Pericardium fibroblast (primary cell): Measurements from ENCODE around the genes SH2B2 and RASA4.

- RAMPAGE, long total RNA = no peak
Observed at GRCh38 chr7:102061750-102062430, 224.8 kb upstream of the SH2B2 start.

DNA sequence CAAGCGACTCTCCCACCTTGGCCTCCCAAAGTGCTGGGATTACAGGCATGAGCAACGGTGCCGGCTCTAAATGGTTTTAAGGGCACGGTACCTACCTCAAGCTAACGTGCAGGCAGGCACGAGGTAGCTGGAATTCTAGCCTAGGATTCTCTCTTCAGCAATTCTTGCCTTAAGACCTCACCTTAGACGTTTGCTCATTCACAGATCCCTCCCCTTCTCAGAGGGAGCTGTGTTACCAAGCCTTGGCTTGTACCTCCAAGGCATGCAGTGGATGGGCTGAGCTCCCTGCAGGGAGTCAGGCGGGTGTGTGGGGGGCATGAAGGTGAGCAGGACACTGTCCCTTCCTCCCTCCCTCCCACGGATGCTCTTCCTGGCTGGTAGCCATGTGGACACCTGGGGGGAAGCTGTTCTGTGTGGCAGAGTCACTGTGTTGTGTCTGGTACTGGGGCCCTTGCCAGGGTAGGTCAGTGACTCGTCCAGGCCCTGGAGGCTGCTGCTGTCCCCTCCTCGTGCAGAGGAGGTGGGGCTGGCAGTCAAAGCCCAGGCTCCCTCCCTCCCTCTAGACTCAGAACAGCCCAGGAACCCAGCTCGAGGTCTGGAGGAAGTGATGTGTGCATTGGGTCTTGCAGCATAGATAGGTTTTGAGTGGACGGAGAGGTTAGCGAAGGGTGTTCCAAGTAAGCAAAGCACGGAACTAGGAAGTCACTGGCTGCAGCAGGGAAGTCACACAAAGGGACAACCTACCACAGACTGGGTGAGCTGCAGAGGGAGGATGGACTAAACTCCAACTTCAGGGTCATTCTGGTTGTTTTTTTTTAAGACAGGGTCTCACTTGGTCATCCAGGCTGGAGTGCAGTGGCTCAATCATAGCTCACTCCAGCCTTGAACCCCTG lies 222.1 kb upstream of the SH2B2 start:
- RAMPAGE, long total RNA = no peak

- RAMPAGE, long total RNA = no peak
Observed at GRCh38 chr7:102120669-102121271, 165.9 kb upstream of the SH2B2 start.

DNA sequence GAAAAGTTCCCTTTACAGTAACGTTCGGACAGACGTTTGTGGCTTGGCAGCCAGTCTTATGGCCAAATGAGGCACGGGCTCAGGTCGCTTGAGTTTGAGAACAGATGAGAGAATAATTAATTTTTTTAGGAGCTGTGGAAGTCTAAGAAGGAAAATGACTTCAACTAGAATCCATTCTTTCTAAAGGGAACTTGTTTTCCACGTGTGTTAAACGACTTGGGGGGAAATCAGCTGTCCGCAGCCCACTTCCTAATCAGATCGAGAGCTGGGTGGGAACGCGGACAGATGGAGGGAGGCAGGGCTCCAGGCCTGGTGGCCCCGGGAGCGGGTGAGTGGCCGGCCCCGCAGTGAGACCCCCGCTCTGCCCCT lies 91.6 kb upstream of the SH2B2 start:
- RAMPAGE, long total RNA = no peak

DNA sequence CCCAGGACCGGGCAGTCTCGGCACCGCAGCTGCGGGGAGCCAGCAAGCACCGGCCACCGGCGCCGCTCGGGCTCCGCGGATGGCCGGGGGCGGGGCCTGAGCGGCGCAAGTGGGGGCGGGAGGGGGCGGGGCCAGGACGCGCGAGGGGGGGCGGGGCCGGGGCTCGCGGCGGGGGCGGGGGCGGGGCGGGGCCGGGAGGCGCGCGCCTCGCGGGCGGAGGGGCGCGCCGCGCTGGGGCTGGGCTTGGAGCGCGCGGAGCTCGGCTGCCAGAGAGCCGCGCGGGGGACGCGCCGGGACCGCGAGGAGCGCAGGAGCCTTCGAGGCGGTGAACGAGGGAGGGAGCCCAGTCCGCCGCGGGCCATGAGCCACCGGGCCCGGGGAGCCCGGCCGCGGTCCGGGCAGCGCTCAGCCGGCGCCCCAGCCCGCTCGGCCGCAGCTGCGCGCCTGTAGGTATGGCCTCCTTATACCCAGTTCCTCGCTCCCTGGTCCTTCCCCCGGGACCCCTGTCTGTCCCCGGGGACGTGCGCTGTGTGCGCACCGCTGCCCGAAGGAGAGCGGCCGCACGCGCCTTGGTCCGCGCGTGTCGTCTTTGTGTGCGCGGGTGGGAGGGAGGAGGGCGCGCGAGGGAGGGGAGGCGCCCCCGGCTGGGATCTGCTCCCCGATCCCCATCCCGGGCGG lies at the start of gene SH2B2:
TSS of gene SH2B2 (plus strand) at position 224 of the 678 bp plus-strand sequence.
- RAMPAGE, long total RNA = no peak

- RAMPAGE, long total RNA = no peak
Observed at GRCh38 chr7:102427011-102427517, 6.3 kb upstream of the ORAI2 start.

GRCh38 chr7:102429526-102430269 lies 3.7 kb upstream of the ORAI2 start:
- RAMPAGE, long total RNA = no peak

DNA sequence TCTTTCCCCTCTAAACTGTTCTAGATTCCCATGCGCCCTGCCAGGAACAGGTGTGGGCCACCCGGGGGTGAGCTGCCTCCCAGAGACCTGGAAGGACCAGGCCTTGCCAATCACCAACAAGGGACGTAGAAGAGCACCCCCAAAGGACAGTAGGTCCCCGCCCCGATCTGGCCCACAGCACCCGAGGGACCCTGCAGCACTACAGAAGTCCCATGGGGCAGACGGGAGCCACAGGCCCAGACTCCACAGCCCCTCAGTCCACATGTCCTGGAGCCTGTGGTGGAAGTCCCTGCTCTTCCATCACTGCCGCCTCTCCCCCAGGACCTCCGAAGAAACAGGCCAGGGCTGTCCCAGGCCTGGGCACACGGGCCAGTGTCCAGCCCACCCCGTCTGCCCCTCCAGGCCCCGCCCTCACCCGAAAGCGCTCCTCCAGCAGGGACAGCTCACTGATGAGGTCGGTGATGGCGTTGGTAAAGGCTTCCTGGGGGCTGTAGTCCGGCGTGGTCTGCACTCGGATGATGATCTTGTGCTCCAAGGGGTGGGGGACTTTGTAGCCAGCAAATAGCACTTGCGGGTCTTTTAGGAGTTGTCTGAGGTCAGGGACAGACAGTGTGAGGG lies 4.7 kb downstream of the POLR2J start:
- RAMPAGE, long total RNA = no peak

DNA sequence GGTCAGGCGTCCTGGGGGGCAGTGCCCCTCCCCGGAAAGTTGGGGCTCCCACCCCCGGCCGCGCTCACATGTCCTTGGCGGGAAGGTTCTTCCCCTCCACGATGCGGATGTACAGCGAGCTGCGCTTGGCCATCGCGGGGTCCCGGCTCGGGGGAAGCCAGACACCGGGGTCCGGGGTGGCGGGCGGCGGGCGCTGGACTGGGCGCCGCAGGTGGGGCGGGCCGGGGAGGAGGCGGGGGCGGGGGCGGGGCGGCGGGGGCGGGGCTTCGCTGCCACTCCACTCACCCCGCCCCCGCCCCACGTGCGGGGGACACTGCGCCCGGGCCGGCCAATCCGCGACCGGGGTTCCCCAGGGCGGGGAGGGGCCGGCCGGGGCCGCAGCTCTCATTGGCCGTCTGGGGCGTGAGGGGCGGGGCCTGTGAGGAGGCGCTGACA lies at the start of gene RASA4:
TSS of gene RASA4 (minus strand) at position 200 of the 435 bp plus-strand sequence.
- RAMPAGE, long total RNA = no peak

- RAMPAGE, long total RNA = no peak
Observed at GRCh38 chr7:102913457-102913940, 699 bp downstream of the LRRC17 start.

GRCh38 chr7:103089139-103089987 lies 14.4 kb downstream of the ARMC10 start:
- RAMPAGE, long total RNA = no peak

GRCh38 chr7:103106226-103106917 lies 31.4 kb downstream of the ARMC10 start:
- RAMPAGE, long total RNA = no peak

- RAMPAGE, long total RNA = no peak
Observed at GRCh38 chr7:103299957-103300493, 2.8 kb downstream of the PMPCB start.

- RAMPAGE, long total RNA = no peak
Observed at GRCh38 chr7:103311880-103312393, 14.7 kb downstream of the PMPCB start.

DNA sequence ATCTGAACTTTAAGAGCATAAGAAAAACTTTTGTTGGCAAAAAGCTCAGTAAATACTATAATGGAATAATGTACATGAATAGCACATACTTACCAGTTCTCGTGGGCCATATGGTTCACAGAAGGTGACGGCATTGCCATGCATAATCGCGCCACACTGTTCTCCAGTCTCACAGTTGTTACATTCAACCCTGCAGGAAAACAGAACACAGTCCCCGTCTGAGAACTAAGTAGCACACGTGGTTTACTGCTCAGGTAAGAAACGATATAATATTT lies 261.5 kb downstream of the RELN start:
- RAMPAGE, long total RNA = no peak

GRCh38 chr7:104669933-104670319 lies 341.5 kb downstream of the LHFPL3 start:
- RAMPAGE, long total RNA = no peak

- RAMPAGE, long total RNA = no peak
Observed at GRCh38 chr7:104933378-104934210, 80.4 kb upstream of the KMT2E start.

GRCh38 chr7:104943265-104944500 lies 70.3 kb upstream of the KMT2E start:
- RAMPAGE, long total RNA = no peak

DNA sequence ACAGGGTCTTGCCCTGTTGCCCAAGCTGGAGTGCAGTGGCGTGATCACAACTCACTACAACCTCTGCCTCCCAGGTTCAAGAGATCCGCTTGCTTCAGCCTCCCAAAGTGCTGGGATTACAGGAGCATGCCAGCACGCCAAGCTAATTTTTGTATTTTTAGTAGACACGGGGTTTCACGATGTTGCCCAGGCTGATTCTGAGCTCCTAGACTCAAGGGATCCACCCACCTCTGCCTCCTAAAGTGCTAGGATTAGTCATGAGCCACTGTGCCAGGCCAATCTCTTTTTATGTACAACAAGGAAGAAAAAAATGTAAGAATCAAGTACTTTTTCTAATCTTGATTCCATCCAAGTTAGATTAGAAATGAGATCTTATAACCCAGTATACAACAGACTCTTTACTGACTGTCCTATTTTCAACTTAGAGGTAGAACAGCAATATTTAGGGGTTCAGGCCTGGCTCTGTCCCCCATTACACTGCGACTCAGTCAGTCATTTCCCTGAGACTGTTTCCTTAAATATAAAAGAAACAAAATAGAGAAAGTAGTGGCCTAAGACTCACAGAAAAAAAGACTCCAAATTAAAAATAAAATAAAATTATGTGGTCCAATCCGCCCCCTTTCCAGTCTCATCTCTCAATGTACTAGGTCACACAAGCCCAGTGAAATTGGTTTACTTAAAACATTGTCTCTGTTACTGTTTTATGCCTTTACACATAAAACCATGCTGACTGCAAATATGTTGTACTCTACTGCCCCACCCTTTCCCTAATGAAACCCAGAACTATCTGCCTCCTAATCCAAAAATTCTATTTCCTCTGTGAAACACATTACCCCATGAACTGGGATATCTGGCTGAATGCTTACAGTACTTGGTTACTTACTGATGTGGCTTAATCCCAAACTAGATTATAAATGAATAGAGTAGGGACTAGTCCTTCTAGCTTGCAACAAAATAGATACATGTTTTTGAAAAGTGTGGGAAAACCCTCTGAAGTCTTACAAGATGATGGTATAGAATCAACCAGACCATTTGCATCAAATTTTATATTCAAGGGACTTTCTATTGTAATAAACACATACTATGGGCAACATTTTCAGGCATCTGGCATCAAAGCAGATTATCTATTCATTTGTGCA lies 10.3 kb upstream of the KMT2E start:
- RAMPAGE, long total RNA = no peak

DNA sequence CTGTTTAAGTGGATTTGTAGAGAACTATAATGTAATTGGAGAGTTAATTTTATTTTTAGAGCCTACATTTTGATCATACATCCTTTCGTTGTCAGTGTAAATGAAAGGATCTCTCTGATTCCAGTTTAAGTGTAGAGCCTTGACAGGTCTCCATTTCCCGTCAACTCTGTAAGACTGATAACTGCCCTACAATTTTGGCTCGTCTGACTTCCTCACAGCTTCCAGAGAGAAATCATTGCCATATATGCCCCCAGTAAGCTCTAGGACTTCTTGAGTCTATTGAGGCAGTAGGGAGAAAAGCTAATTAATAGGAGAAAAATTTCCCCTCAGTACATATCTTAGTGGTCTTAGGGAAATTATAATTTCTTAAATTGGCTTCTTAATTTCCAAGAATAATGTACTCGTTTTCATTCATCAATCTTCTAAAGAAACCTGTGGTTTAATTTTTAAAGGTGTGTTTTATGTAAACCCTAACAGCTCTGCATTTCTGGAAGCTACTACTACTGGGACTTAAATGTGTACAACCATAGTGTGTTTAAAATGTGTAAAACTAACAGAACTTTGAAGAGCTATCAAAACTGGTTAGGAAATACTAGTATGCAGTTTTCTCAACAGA lies 3.8 kb downstream of the KMT2E start:
- RAMPAGE, long total RNA = no peak